Trachea (tissue), 1 donor: ENCODE results near the genes SOX14 and PRR23C.

- PRO-cap: no peak
These were observed 25.4 kb upstream of the IL20RB start for GRCh38 chr3:136932262-136932822.

- PRO-cap: no peak
These were observed 74.7 kb downstream of the IL20RB start for GRCh38 chr3:137032471-137032928.

DNA sequence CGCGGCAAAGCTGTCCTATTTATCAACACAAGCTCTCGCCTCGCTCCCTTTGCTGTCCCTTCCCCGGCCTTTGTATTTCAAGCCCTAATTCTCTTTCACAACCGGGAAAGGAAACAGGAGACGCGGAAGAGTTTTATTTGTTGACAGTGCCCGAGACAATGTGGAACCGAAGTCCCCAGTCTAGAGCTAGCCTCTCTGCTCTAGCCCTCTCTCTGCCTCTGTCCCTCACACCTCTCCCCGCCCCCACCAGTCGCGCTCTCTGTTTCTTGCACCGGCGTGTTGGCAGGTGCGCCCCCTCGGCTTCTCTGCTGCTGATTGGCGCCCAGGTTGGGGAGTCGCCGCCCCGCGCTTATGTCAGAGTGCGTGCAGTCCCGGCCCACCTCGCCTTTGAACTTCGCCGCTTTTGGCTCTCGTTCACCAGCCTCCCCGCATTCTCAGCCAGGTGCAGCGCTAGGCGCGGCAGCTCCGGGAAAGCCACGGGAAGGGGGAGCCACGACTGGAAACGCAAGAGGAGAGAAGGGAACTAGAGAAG, at the start of gene SOX14:
Gene SOX14, plus strand, starts transcription at position 431 of the 532 bp plus-strand sequence.
- PRO-cap: no peak

GRCh38 chr3:138405425-138406041, 28.9 kb upstream of the ESYT3 start:
- PRO-cap: no peak

DNA sequence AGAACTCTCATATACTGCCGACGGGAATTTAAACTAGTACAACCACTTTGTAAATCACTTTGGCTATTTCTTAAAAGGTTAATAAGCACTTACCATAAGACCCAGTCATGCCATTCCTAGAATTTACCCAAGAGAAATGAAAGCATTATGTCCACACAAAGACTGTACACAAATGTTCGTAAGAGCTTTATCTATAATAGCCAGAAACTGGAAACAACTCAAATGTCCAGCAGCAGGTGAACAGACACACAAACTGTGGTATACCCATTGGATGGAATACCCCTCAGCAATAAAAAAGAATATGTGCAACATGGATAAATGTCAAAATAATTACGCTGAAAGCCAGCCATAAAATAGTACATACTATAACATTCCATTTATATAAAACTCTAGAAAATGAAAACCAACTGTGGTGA, 5.4 kb downstream of the CEP70 start:
- PRO-cap: no peak

- PRO-cap: no peak
These were observed 803 bp upstream of the CEP70 start for GRCh38 chr3:138594616-138595510.

DNA sequence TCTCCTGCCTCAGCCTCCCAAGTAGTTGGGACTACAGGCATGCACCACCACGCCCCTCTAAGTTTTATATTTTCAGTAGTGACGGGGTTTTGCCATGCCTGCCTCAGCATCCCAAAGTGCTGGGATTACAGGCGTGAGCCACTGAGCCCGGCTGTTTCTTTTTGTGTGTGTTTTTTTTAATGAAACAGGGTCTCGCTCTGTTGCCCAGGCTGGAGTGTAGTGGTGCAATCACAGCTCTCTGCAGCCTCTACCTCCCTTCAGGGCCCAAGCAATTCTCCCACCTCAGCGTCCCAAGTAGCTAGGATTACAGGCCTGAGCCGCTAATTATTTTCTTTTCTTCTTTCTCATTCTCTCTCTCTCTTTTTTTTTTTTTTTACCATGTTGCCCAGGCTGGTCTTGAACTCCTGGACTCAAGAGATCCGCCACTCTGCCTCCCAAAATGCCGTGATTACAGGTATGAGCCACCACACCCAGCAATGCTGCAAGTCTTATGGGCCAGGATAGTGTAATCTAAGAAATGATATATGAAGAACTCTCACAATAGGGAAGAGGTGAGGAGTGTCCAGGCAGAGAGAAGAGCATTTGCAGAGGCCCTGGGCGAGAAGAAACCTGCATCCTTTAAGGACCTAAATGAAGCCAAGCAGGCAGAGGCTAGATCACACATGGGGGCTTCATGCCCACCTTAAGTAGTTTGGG, 705 bp upstream of the FAIM start:
- PRO-cap: no peak

DNA sequence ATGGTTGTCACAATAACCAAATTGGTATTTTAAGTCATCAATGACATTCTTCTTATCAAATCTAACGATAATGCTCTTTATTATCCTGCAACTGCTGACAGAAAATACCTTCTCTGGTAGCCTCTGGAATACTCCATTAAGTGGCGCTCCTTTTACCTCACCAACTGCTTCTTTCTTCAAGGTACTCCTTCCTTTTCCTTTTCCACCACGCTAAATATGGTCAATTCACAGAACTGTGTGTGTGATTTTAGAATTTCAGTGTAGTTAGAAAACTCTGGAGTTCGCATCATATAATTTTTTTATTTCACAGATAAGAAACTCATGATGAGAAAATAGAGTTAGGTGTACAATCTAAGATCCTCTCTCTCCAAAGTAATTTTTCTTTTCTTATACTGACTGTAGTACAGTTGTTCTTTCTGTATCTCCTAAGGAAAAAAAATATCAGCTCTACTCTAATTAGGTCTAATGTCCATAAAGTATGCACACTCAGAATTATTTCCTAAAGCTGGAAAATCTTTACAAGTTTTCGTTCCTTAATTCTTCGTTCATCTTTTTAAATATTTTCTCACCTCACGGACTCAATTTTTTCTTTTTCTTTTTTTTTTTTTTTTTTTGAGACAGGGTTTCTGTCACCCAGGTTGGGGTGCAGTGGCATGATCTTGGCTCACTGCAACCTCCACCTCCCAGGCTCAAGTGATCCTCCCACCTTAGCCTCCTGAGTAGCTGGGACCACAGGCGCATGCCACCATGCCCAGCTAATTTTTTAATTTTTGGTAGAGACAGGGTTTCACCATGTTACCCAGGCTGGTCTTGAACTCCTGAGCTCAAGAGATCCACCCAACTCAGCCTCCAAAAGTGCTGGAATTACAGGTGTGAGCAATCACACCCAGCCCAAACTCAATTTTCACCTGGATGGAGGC, 99.4 kb downstream of the FAIM start:
- PRO-cap: no peak

DNA sequence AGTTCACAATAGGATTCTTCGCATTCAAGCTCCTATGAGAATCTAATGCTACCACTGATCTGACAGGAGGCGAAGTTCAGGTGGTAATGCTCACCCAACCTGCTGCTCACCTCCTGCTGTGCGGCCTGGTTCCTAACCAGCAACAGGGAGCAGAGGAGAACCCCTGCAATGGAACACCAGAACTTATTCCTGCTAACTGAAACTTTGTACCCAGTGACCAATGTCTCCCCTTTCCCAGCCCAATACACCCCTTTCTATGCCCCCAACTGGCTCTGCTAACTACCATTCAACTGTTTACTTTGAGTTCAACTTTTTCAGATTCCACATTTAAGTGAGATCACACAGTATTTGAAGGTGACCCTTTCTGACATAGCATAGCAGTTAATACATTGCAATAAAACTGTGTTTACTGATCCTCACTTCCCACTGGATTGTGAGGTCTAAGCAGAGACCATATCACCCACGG, 84.2 kb downstream of the PIK3CB start:
- PRO-cap: no peak

GRCh38 chr3:138936646-138937232, 10.2 kb downstream of the FOXL2 start:
- PRO-cap: no peak

DNA sequence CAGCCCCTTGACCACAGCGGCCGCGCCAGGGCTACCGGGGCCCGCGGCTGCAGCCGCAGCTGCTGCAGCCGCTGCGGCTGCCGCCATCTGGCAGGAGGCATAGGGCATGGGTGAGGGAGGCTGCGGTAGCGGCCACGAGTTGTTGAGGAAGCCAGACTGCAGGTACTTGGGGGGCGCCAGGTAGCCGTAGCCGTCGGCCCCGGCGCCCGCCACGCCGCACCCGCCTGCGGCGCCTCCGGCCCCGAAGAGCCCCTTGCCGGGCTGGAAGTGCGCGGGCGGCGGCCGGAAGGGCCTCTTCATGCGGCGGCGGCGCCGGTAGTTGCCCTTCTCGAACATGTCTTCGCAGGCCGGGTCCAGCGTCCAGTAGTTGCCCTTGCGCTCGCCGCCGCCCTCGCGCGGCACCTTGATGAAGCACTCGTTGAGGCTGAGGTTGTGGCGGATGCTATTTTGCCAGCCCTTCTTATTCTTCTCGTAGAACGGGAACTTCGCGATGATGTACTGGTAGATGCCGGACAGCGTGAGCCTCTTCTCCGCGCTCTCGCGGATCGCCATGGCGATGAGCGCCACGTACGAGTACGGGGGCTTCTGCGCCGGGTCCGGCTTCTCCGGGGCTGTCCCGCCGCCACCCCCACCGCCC, 840 bp downstream of the FOXL2 start:
- PRO-cap: no peak

DNA sequence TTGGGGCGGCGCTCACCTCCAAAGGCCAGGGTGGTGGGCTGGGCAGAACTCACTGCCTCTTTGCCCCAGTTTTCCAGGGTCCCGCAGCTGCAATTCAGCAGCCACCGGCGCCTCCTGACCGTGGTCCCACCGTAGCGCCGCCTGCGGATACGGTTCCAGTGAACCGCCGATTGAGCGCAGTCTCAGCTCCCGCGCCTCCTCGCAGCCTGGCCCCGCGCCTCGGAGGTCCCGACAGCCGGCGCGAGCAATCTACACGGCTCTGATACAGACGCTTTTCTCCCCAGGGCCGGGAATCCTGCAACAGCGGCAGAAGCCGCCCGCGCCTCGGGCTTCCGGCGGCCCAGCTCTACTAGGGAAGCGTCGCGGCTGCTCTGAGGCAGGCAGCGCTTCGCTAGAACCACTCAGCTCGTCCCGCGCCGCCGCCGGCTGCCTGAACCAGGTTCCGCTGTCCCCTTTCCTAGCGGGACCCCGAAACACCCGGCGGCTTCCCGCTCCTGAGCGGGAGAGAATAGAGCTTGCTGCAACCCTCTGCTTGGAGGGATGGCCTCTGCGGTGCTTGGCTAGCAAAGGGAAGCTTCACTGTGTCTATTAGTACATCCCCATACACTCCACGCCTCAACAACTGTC, 3.1 kb downstream of the FOXL2NB start:
- PRO-cap: no peak

- PRO-cap: no peak
These were observed at the start of gene PRR23C for GRCh38 chr3:139044748-139044952. Gene PRR23C, minus strand, starts transcription at chr3:139044892.

DNA sequence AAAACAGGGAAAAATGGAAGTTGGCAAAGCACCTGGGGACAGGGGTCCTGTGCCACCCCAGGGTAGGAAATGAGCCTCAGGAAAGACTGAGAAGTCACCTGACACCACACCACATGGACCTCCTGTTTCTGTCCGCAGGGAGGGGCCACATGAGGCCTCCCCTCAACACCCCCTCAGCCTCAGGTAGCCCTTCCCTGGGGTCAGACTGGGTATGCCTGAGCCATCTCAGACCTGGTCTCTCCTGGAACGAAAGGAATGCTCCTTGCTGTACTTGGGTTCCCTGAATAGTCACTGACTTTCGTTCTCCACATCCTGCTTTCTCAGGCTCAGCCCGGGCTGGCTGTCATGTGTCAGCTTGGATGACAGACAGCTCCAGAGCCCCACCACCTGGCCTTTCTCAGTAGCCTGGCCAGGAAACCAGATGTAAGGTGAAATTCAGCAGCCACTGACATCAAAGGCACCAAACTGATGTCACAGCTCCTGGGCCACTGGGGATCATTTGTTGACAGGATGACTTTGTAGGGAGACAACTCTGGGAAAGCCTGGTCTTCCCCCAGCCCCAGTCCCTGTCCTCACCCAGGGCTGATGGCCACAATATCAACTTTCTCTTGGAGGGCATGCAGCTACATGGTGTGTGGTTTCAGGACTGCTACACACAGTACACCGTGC, 141.5 kb upstream of the MRPS22 start:
- PRO-cap: no peak

DNA sequence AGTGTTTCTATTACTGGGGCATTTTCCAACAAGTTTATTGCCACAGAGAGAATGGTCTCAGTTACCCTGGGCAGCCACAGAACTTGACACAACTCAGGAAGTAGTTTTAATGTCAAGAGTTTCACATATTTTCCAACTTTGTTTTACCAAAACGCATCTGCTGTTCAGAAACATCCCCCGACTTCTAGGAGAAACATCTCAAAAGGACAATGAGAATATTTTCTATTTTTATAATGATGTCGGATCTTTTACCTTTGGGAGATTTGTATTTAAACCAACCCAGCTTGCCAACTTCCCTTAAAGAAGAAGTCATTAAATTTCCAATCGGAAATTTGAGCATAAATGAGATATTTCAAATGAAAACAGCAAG, 107.4 kb upstream of the MRPS22 start:
- PRO-cap: no peak

- PRO-cap: no peak
These were observed 51.0 kb upstream of the MRPS22 start for GRCh38 chr3:139292673-139293363.

- PRO-cap: no peak
These were observed 5.0 kb downstream of the RBP1 start for GRCh38 chr3:139534507-139534948.

- PRO-cap: no peak
These were observed 96.6 kb upstream of the NMNAT3 start for GRCh38 chr3:139774461-139774759.

DNA sequence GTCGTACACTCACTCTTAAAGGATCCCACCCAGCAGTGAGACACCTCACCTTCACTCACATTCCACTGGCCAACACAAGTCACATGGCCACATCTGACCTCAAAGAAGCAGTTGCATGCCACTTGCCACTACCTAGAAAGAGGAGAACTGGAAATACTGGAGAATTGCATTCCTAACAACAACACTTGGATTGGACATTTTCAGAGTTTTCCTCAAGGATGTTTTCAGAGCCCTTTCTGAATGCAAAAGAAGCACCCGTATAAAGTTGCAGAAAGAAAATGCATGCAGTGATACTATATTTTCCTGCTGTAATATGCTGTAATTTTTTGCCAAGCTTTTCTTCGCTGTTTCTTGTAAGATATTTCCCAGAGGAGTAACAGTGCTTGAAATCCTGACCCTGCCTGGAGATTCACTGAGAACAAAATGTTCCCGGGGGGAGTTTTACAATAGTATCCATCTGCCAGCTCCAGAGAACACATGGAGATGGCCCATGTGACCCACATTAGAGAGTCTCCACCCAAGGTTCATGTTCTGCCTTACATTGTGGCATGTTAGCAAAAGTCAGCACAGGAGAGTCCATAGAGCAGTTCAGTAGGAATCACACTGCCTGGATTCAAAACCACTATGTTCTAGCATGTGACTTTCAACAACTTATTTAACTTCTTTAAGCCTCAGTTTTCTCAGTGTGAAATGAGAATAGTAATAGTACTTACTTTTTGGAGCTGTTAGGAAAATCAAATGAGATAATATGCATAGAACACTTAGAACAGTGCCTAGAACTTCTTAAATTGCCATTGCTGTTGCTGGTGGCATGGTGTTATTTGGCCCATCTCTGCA, 42.3 kb downstream of the TRIM42 start:
- PRO-cap: no peak

GRCh38 chr3:140910736-140911263, 30.8 kb upstream of the SLC25A36 start:
- PRO-cap: no peak